H7 (cell line): Measurements from ENCODE around the genes MINK1 and ZFP3.

GRCh38 chr17:4708325-4708882 lies 2.0 kb upstream of the ARRB2 start:
- RAMPAGE, long total RNA, result no peak

DNA sequence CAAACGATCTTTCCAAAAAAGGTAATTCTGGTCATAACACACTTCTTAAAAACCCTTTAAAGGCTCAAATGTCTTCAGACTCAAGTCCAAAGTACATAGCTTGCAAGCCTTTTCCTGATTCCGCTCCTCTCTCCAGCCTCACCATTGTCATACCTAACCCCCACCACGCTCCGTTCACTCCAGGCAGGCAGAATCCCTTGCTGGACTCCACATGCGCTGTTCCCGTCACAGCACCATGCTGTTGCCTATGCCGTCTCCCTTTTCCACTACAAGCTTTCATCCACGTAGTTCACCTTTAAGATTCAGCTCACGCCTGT lies 664 bp upstream of the MED11 start:
- RAMPAGE, long total RNA, result no peak

DNA sequence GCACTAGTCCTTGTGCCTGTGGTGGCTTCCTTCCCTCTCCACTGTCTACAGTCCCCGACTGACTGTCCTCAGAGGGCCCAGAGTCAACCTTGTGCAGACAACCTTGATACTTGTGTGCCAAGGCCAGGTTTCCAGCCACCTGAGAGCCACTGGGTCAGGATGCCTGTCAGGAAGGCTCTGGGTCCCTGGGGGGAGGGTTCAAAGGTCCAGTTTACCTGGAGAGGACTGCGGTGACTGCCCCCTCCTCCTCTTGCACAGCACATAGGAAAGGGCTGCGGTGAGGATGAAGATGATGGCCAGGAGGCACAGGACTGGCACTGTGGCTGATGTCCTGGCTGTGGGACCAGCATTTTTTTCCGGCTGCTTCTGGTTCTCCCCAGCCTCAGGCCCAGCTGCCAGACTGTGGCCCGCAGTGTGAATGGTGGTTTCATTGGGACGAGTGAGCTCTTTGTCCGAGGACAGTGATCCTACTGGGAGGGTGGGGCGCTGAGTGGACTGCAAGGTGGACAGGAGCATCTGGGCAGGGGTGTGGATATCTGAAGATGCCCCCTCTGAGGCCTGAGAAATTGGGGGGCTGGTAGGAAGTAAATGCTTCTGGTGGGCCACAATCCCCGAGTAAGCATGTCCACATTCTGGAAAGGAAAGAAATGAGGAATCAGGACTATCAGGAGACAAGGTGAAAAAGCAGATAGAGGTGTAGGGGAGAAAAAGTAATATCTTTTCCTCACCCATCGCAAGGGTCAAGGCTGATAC lies 3.8 kb downstream of the MED11 start:
- RAMPAGE, long total RNA, result no peak

- RAMPAGE, long total RNA, result no peak
These were observed 1.1 kb upstream of the VMO1 start for GRCh38 chr17:4787344-4787543.

DNA sequence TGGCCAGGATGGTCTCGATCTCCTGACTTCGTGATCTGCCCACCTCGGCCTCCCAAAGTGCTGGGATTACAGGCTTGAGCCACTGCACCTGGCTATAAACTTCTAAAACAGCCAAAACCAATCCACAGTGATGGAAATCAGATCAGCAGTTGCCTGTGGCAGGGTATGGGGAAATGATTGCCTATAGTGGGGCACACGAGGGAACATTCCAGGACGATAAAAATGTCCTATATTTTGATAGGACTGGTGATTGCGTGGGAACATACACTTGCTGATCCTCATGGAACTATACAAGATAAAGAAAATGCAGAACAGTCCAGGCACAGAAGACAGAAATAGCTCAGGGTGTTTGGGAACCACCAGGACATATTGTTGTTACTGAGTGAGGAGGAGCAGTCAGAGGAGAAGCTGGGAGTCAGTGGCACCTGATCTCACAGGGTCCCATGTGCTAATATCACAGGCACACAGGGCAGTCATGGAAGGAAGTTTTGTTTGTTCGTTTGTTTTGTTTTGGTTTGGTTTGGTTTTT lies 5.6 kb downstream of the PLD2 start:
- RAMPAGE, long total RNA, result no peak

DNA sequence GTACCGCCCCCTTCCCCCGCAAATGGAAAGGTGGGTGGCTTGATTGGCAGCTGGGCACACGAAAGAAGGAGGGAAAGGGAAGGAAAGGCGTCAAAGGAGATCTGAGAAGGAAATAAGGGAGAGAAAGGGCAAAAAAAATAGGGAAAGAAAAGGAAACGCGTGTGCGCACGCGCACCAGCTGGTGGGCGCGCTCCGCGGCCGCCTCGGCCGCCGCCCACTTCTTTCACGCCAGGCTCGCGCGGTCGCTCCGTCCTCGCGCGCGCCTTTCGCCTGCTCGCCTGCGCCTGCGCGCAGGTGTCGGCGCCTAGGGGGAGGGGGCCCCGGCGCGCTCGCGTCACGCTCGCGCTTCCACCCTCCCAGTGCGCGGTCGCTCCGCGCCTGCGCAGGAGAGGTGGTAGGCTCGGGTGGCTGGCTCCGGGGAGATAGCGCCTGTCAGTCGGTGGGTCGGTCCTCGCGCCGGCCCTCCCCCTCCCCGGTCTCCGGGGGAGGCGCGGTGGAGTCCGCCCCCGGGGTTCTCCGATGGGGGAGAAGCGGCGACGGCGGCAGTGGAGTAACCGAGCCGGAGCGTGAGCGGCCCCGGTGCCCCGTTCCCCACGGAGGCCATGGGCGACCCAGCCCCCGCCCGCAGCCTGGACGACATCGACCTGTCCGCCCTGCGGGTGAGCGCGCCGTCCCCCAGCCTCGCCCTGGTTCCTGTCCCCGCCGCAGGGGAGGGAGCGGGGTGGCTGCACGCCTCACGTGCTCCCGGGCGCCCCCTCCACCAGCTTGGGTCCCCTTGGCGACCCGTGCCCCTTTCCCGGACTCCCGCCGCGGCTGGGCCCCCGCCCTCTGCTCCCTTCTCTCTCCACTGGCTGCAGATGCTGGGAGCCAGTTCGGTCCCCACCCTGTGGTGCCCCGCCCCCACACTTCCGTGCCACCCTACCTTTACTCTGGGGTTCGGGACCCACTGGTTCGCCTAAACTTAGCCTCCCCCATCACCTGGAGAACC lies at the start of gene MINK1:
MINK1 (plus strand) TSS at position 359 of the 988 bp plus-strand sequence.
- RAMPAGE, long total RNA, result start-site peak on the plus strand centred at position 408 of the sequence, 63 bp wide, 348 reads

- RAMPAGE, long total RNA, result no peak
These were observed 5.3 kb upstream of the C17orf107 start for GRCh38 chr17:4893901-4894567.

- RAMPAGE, long total RNA, result no peak
These were observed 11.1 kb upstream of the CHRNE start for GRCh38 chr17:4913827-4914640.

- RAMPAGE, long total RNA, result no peak
These were observed 554 bp downstream of the SLC25A11 start for GRCh38 chr17:4939217-4939766.

DNA sequence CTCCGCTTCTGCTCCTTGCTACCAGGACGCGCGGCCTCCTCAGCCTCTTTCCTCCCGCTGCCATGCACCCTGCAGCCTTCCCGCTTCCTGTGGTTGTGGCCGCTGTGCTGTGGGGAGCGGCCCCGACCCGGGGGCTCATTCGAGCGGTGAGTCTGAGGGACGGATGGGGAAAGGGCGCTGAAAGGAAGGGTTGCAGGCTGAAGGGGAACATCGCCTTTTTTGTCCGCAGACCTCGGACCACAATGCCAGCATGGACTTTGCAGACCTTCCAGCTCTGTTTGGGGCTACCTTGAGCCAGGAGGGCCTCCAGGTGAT lies 737 bp downstream of the RNF167 start:
- RAMPAGE, long total RNA, result no peak

- RAMPAGE, long total RNA, result no peak
These were observed 1.8 kb downstream of the PFN1 start for GRCh38 chr17:4946415-4947118.

DNA sequence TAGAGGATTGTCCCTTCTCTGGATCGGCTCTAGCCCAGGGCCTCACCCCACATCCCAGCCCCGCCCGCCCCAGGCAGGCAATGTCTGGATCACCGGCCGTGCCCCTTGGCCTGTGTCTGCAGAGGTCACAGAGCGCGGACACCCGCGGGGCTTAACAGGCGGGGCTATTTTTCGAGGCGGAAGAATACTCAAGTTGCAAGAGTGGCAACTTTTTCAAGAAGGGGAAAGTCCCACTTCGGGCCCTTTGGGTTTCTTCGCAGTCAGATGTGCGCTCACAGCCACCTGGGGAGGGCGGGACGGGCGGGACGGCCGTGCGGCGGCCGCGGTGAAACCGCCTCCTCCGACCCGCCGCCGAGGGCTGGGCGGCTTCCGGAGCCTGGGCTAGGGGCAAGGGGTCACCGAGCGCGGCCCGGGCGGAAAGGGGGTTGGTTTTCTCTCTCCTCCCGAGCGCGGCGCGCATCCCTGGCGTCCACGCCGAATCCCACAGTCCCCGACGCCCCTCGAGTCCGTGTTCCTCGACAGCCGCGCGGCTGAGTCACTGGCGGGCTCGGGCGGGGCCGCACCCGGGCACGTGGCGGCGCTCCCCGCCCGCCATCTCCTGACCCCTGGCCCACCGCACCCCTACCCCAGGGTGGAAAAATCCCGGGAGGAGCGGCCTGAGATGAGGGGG lies 1.1 kb upstream of the PFN1 start:
- RAMPAGE, long total RNA, result no peak

- RAMPAGE, long total RNA, result no peak
These were observed 7.1 kb downstream of the SPAG7 start for GRCh38 chr17:4960548-4960947.

DNA sequence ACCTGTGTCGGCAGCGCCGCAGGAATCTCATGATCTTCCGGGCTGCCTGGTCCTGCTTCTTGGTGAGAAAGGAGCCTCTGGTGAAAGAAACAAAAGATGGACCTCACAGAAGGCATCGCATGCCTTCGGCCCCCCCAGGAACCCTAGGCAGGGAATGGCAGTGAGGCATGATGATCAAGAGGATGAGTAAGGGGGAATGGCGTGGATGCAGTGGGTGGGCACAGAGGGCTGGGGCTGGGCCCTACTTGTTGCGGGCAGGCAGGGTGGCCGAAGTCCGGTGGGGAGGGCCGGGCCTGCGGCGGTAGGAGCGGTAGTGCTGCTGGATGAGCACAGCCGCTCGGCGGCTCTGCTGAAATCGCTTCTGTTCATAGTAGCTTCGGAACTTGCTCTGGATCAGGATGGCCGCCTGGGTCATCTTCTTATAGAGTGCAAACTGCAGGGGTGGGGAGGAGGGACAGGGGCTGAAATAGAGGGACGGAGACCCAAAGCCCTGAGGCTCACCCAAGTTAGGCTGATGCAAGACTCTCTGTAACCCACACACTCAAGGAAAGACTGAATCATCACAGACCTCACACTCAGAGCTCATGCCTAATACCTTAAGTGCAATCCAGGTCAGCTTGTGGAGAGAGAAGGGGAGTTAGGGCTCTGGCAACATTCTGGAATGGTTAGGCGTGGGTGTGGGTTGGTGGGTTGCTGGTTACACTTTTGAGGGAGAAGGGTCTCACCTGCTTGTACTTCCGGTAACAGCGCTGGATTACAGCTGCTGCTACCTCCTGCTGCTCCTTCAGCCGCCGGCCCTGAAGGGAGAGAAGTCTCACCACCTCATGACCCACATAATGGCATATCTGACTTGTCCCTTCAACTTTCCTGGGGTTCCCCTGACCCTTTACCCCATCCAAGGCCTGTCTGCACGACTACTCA lies 1.5 kb upstream of the SPAG7 start:
- RAMPAGE, long total RNA, result no peak

DNA sequence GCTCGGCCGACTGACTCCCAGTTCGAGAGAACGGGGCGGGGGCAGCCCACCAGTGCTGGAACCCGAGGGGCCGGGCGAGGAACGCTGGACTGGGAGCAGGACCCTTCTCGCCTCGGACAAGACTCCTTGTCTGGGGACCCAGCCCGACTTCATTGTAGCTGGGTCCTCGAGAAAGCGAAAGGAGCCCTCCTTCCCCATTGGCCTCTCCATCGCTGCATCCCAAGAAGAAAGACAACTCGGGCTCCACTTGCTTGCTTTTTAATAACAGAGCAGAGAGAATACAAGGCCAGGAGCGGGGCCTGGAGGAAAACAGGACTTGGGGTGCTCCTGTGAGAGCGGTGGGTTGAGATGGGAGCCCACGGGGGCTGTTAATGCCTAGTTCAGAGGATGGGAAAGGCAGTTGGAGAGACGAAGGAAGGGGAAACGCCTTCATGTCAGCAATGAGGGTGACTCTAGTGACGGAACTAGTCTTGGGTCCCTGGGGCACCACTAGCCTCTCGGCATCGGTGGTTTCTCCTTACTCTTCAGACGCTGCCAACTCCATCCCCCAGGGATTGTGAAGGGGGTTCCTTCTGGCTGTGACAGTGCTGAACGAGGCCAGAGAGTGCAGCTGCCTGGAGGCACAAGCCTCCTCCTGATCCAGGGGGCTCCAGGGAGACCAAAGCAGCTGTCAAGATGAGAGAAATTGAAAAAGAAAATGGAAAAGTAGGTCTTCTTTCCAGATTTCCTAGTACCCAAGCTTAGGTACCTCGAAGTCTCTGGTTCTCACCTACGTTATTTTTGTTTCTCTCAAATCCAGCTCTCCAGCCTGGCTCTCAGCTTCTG lies 625 bp upstream of the CAMTA2 start:
- RAMPAGE, long total RNA, result no peak

DNA sequence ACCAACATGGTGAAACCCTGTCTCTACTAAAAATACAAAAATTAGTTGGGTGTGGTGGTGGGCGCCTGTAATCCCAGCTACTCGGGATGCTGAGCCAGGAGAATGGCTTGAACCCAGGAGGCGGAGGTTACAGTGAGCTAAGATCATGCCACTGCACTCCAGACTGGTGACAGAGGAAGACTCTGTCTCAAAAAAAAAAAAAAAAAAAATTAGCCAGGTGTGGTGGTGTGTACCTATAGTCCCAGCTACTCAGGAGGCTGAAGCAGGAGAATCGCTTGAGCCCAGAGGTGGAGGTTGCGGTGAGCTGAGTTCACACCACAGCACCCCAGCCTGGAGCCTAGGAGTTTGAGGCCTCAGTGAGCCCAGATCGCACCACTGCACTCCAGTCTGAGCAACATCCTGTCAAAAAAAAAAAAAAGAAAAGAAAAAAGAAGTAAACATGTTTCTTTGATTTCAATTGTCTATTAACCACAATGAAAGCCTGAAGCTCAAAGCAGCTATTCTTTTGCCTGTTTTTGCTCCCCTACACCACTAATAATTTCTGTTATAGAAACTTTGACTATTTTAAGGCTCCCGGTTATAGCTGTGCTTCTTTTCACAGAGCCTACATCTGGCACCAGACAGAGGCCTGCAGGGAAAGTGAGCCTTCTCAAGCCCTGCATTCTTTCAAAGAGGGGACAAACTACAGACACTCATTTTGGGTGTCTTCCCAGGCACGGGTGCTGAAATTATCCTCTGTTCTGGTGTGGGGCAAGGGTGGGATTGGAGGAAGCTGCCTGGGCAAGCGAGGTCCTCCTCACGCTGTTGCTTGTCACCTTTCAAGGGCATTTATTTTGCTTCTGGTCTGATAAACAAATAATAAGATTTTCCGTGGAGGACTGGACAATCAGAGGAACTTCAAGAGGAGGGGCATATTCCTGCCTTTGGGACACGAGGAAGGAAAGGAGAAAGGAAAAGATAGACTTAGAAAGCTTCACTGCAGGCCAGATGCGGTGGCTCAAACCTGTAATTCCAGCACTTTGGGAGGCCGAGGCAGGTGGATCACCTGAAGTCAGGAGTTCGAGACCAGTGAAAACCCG lies 14.2 kb upstream of the SLC52A1 start:
- RAMPAGE, long total RNA, result no peak

GRCh38 chr17:5077736-5078875 lies at the start of gene ZFP3:
Gene ZFP3, plus strand, starts transcription at chr17:5078467.
- RAMPAGE, long total RNA, result no peak

GRCh38 chr17:5200234-5200875 lies 8.7 kb upstream of the ZNF594 start:
- RAMPAGE, long total RNA, result no peak

- RAMPAGE, long total RNA, result no peak
These were observed 1.4 kb downstream of the RABEP1 start for GRCh38 chr17:5283553-5283872.

DNA sequence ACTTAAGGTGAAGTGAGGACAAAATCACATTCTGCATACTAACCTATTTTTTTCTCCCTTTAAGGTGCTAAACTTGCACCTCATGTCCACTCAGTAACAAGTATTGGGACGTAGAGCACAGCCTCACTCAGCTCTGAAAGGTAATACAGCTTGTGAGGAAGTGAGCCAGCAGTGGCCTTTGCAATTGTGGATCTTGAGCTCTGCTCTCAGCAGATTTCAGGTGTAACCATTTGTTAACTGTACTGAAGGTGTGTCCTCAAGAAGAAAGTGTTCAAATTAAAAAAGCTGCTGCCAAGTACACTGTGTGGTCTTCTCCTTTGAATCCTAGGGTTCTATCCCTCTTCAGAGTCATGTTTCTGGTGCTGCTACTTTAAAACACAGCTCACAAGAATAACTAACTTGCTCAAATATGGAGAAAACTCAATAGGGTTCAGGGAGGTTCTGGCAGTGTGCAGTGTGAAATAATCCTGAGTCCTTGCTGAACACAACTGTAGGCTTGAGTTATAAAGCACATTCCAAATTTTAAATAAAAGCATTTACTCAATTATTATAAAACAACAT lies 33.9 kb downstream of the NUP88 start:
- RAMPAGE, long total RNA, result no peak